IMR-90 (cell line): ENCODE results near the gene TMEM175.

GRCh38 chr4:442067-442935 lies 56.7 kb downstream of the ZNF721 start:
- RRBS, result no CpG with 5 or more reads among the region's 8 CpGs
CAGE:
- cytosol, long polyA plus RNA, result no peak
- long polyA plus RNA, result no peak
- nucleus, long polyA plus RNA, result no peak

GRCh38 chr4:588281-589056 lies 12.4 kb upstream of the TMEM271 start:
- RRBS, result no CpG with 5 or more reads among the region's 38 CpGs
CAGE:
- cytosol, long polyA plus RNA, result no peak
- long polyA plus RNA, result no peak
- nucleus, long polyA plus RNA, result no peak

GRCh38 chr4:663148-663877 lies 10.8 kb downstream of the ATP5ME start:
- RRBS, result 6% methylated on average over 17 of the region's 51 CpGs
CAGE:
- cytosol, long polyA plus RNA, result no peak
- long polyA plus RNA, result no peak
- nucleus, long polyA plus RNA, result no peak

DNA sequence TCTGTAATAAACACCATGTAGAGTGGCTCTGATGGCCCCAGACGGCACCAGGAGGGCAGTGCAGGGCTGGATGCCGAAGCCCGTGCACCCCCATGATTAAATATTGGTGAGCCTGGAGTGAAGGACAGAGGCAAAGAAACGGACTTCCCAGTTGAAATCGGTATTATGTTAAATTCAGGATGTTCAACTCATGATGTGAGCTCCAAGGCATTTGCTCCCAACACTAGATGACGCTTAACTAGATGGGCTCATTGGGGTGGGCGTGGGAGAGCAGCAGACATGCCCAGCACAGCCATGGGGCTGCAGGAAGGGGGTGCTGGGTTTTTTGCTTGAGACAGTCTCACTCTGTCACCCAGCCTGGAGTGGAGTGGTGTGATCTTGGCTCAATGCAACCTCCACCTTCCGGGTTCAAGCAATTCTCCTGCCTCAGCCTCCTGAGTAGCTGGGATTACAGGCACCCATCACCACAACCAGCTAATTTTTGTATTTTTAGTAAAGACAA lies 3.1 kb downstream of the ATP5ME start:
- RRBS, result no CpG with 5 or more reads among the region's 8 CpGs
CAGE:
- cytosol, long polyA plus RNA, result no peak
- long polyA plus RNA, result no peak
- nucleus, long polyA plus RNA, result no peak

DNA sequence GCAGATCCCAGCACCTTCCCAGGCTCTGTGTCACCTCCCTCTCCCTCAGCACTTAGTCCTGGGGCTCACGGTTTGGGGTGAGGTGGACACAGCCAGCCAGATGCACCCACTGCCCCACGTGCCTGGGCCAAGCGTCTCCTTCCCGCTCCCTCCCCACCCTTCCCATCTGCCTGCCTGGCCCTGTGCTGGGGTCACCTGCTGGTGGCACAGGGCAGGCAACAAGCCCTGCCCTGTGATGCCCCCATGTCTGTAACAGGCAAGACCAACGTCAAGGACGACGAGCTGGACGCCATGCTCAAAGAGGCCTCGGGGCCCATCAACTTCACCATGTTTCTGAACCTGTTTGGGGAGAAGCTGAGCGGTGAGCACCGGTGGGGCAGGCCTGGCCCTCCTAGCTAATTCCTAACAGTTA lies 5.3 kb downstream of the MYL5 start:
- RRBS, result no CpG with 5 or more reads among the region's 11 CpGs
CAGE:
- cytosol, long polyA plus RNA, result no peak
- long polyA plus RNA, result no peak
- nucleus, long polyA plus RNA, result no peak

DNA sequence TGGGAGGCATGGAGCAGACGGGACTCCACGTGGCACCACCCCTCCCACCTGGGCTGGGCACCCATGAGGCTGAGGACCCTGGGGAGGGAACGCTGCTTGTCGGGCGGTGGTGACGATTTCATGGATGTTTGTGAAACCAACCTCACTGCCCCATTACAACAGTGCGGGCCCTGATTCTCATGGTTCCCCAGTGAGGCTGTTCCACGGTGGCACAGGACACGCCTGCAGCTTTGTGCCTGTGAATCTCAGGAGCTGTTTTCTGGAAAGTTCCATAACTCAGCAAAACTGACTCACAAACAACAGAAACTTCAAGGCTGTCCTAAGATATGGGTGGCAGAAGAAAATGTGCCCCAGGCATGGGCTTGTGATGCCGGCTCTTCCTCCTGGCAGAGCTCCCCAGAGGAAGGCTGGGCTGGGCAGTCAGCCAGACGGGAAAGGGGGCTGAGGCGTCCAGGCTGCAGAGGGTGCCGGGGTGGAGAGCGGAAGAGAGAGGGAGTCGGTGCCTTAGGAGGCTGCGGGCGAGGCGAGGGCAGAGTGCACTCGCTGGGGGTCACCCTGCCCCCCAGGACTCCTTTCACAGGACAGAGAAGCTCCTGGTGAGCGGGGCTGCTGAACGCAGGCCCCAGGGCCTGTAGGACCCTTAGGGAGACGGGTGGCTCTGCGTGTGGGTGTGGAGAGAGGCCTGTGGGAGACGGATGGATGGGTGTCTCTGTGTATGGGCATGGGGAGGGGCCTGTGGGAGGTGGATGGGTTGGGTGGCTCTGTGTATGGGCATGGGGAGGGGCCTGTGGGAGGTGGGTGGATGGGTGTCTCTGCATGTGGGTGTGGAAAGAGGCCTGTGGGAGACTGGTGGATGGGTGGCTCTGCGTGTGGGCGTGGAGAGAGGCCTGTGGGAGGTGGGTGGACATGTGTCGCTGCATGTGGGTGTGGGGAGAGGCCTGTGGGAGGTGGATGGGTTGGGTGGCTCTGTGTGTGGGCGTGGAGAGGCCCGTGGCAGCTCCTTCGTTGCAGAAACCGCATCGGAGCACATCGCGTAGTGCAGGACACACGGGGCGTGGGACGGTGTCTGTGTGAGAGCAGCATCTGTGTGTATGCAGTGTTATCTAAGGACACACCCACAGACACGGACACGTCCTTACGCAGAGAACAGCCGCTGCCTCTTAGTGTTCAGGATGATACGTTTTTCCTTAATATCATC lies 15.8 kb downstream of the PCGF3 start:
- RRBS, result 30% methylated on average over 3 of the region's 42 CpGs
CAGE:
- cytosol, long polyA plus RNA, result no peak
- long polyA plus RNA, result no peak
- nucleus, long polyA plus RNA, result no peak

DNA sequence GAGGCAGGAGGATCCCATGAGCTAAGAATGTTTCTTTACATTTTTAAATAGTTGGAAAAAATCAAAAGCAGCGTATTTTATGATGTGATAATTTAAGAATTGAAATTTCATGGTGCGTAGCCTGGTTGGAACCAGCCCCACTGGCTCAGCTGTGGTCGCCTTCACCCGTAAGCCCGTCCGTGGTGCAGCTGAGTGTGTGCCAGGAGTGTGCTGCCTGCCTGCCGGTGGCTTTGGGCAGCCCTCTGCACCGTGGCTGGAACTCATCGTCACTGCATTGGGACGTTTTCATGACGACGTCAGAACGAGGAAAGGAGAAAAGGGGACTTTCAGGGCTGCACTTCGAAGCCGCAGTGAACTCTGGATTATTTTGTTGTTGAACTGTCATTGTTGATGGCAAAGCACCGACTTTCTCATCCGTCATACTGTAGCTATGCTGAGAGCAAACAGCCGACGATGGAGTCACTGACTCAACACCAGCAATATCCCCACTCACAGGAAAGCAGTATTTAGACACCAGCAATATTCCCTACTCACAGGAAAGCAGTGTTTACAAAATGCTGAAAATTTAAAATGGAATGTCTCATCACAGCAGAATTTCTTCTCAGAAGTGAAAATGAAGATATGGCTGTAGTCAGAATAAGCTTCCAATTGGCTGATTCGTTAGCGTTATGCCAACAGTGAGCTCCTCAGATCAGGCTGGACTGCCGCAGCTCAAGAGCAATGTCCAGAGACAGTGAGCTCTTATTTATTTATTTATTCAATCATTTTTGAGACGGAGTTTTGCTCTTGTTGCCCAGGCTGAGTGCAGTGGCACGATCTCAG lies 35.2 kb downstream of the PCGF3 start:
- RRBS, result no CpG with 5 or more reads among the region's 24 CpGs
CAGE:
- cytosol, long polyA plus RNA, result no peak
- long polyA plus RNA, result no peak
- nucleus, long polyA plus RNA, result no peak

GRCh38 chr4:751404-752074 lies 45.9 kb downstream of the PCGF3 start:
- RRBS, result no CpG with 5 or more reads among the region's 24 CpGs
CAGE:
- cytosol, long polyA plus RNA, result no peak
- long polyA plus RNA, result no peak
- nucleus, long polyA plus RNA, result no peak

- RRBS, result no CpG with 5 or more reads among the region's 22 CpGs
CAGE:
- cytosol, long polyA plus RNA, result no peak
- long polyA plus RNA, result no peak
- nucleus, long polyA plus RNA, result no peak
Observed at GRCh38 chr4:765655-766532, 60.0 kb downstream of the CPLX1 start.

- RRBS, result no CpG with 5 or more reads among the region's 6 CpGs
CAGE:
- cytosol, long polyA plus RNA, result no peak
- long polyA plus RNA, result no peak
- nucleus, long polyA plus RNA, result no peak
Observed at GRCh38 chr4:783093-783563, 42.8 kb downstream of the CPLX1 start.

DNA sequence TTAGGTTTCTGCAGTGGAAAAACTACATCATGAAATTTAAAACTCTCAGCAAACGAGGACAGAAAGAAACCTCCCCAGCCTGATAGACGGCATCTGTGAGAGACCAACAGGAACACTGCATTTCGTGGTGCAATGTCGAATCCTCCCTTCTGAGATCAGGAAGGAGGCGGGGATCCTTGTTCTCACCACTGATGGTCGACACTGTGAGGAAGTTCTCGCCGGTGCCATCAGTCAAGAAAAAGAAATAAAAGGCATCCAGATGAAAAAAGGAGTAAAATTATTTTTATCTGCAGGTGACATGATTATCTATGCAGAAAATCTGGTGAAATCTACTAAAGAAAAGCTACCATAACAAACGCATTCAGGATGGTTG lies 16.5 kb downstream of the GAK start:
- RRBS, result no CpG with 5 or more reads among the region's 9 CpGs
CAGE:
- cytosol, long polyA plus RNA, result no peak
- long polyA plus RNA, result no peak
- nucleus, long polyA plus RNA, result no peak

DNA sequence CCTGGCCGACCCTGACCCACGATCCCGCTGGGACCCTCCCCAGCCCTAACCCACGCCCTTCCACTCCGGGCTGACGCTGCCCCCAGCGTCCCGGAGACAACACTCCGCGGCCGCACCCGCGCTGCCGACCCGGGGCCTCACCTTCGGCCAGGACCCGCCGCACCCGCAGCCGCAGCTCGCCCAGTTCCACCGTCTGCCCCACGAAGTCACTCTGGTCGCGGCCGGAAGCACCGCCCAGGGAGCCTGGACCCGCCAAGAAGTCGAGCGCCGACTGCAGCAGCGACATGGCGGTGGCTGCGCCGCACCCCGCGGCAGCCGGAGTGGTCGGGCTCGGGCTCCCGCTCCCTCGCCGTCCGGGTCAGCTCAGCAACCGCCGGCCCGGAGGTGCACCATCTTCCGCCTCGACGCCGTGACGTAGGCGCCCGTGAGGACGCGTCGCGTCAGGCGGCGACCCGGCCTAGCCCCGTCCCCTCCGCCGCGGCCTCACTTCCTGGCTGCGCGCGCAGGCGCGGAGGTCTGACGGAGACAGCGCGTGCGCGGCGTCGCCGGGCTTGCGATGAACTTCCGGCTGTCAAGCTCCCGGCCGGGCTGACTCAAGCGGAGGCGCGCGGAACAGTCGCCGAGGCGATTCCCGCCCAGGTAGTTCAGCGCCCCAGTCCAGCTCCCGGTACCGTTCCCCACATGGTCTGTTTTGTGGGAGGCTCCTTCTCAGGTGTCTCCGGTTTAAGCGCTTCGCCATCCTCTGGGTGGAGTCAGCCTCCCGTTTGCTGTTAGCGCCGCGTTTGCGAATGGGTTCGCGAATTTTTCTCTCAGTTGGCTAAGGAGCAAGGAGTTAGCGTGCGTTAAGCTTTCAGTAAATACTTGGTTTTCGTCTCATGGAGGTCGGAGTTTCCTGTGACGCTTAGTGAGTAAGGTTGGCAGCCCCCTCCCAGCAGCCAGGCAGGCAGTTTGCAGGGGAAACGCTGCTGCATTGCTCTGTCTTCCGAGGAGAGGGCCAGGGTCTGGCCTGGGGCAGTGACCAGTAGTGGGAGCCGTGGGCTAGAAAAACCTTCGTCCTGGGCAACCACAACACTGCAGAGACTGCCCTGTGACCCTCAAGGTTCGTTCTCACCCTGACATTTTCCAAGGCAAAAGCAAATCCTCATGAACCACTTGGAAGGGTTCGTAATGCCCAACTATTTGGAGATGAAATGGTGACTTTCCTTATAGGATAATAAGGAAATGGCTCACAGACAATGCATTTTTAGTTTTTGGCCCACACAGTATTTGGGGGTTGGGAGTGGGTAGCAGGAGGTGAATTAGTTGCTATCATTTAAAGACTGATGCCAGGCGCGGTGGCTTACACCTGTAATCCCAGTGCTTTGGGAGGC lies at the start of gene TMEM175:
Gene TMEM175 (plus strand): TSS at position 559 of the 1,370 bp plus-strand sequence.
- RRBS, result 1% methylated on average over 68 of the region's 116 CpGs
CAGE:
- cytosol, long polyA plus RNA, result no peak
- long polyA plus RNA, result start-site peak on the plus strand centred at position 567 of the sequence, 26 bp wide, 221 and 211 reads in 2 replicates
- nucleus, long polyA plus RNA, result start-site peak on the plus strand centred at position 557 of the sequence, 70 bp wide, 555 and 227 reads in 2 replicates

GRCh38 chr4:1001040-1001589 lies 7.9 kb upstream of the SLC26A1 start:
- RRBS, result no CpG with 5 or more reads among the region's 20 CpGs
CAGE:
- cytosol, long polyA plus RNA, result no peak
- long polyA plus RNA, result no peak
- nucleus, long polyA plus RNA, result no peak

DNA sequence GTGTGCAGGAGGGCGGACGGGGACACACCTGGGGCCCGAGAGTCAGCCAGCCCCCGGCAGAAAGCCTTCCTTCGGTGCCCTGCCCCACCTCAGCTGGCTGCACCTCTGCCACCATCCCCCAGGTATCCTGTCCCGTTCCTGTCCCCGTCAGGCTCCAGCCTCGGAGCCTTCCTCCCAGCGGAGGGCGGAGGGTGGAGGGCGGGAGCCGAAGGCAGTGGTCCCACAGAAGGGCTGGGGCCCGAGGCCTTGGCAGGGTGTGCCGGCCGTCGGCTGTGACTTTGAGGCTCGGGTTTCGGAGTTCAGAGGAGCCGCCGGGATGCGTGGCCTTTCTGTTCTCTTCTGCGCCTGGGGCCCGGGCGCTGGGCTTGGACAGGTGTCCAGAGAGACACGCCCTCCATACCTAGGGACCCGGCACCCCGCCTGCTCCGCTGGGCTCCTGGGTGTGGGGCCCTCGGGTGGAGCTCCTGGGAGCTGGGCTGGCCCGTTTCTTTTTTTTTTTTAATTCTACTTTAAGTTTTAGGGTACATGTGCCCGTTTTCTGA lies 11.2 kb downstream of the FGFRL1 start:
- RRBS, result 78% methylated on average over 11 of the region's 31 CpGs
CAGE:
- cytosol, long polyA plus RNA, result no peak
- long polyA plus RNA, result no peak
- nucleus, long polyA plus RNA, result no peak

- RRBS, result no CpG with 5 or more reads among the region's 30 CpGs
CAGE:
- cytosol, long polyA plus RNA, result no peak
- long polyA plus RNA, result no peak
- nucleus, long polyA plus RNA, result no peak
Observed at GRCh38 chr4:1055666-1056314, 44.4 kb downstream of the FGFRL1 start.

DNA sequence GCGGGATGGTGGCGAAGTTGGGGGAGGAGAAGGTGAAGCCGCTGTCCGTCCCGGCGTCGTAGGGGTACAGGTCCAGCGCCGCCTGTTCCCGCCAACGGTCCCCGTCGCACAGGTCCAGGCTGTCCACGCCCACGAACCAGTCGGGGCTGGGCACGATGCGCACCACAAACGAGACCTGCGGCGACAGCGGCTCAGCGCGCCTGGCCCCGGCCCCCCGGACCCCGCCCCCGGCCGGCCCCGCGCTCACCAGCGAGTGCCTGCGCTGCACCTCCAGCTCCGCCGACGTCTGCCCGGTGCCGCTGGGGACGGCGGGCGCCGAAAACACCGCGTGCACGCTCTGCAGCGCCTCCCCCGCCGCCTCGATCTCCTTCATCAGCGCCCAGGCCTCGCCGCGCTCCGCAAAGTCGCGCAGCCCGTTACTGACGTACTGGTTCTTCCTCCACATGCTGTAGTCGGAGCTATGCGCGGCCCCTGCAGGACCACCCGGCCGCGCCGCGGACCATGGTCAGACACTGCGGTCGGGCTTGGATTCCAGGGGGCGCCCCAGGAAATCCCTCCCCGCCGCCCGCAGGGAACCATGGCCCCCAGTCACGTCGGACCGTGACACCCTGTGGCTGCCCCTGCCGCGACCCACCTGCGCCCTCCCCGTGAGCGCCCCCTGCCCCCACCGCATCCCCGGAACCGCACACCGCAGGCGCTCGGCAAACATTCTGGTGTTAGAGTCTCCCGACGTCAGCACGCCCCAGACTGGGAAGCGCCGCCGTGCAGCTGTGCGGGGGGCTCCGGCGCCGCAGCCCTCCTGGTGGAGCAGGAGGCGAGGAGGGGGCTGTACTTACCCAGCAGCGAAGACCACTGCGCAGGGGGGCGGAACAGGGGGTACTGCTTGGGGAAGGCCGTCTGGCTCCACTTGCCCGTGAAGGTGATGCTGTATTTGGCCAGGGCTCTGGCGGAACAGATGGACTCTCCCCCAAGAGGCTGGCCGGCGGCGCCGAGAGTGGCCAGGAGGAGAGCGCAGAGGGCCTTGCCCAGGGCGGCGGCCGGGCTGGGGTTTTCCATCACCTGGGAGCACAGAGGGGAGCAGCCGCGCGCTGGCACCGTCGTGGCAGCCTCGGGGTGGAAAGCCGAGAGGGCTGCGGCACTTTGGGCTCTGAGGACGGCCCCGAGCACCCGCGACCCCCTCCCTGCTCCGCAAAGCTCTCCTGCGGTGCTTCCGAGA lies 959 bp downstream of the SPON2 start:
- RRBS, result 39% methylated on average over 27 of the region's 126 CpGs
CAGE:
- cytosol, long polyA plus RNA, result no peak
- long polyA plus RNA, result no peak
- nucleus, long polyA plus RNA, result no peak

- RRBS, result 90% methylated on average over 6 of the region's 24 CpGs
CAGE:
- cytosol, long polyA plus RNA, result no peak
- long polyA plus RNA, result no peak
- nucleus, long polyA plus RNA, result no peak
Observed at GRCh38 chr4:1241719-1242318, 7.1 kb downstream of the CTBP1 start.

DNA sequence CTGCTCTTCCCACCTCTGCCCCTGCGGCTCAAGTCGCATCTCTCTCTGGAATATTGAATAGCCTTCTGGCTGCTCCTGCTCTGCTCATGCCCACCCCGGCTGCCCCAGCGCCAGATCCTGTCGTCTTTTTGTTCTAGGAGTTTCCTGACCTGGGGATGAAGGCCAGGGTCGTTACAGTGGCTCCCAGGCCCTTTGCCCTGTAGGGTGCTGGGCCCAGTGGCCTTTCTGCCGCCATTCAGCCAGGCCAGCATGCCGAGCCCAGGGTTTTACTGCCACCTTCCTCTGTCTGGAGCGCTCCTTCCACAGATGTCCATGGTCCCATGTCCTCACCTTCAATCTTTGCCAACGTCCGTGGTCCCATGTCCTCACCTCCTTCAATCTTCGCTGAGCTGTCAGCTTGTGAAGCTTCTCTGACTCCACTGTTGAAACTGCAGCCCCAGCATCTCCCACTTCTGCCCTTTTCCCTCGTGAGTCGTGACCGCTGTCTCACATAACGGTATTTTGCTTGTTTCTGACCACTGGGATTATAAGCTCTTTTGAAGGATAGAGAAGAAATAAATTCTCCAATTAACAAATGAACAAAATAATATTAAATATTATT lies 9.8 kb downstream of the MAEA start:
- RRBS, result no CpG with 5 or more reads among the region's 16 CpGs
CAGE:
- cytosol, long polyA plus RNA, result no peak
- long polyA plus RNA, result no peak
- nucleus, long polyA plus RNA, result no peak

DNA sequence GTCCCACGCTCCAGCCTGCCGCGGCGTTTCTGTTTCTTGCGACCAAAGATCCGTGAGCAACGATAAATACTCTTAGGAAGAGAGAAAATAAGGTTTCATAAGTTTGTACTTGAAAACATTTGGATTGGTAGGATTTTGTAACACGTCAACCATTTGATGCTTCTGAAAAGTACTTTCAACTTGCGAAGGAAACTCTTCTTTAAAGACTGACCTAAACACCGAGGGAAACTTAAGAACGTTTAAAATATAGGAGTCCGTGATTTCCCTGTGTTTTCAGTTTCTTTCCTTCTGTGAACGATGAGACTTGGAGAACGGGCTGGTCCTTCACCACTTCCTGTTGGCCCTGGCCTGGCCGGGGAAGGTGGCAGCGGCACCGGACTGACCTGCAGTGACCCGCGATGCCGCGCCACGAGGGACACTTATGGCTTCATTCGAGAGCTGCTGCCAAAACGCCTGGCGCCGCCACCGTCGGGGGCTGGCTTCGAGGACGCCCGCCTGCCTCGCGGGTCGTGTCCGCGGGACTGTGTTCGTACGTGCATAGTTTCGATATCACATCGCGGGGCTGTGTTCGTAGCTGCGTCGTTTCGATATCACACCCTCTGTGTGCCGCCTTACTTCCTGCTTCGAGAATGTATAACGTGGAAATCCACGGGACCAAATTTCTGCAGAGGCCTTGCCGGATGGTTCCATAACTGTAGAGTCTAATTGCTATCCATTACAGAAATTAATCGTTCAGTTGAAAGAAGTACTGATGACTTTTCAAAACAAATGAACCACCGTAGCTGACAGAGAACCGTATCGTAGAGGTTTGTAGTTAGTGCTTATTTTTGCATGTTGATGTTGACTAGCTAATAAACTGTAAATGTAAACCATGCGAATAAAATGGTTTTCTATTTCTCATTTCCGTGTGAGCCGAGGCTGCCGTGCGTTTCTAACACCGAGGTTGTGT lies 7.5 kb upstream of the UVSSA start:
- RRBS, result no CpG with 5 or more reads among the region's 60 CpGs
CAGE:
- cytosol, long polyA plus RNA, result no peak
- long polyA plus RNA, result no peak
- nucleus, long polyA plus RNA, result no peak

- RRBS, result 2% methylated on average over 8 of the region's 55 CpGs
CAGE:
- cytosol, long polyA plus RNA, result no peak
- long polyA plus RNA, result no peak
- nucleus, long polyA plus RNA, result no peak
Observed at GRCh38 chr4:1520318-1520950, 114.2 kb upstream of the NKX1-1 start.